Diencephalon (tissue), 2 donors: ENCODE data around the genes PRDX4 and PCYT1B.

GRCh38 chrX:21149113-21149312, 225.2 kb upstream of the CNKSR2 start:
- RAMPAGE, long total RNA = no peak

DNA sequence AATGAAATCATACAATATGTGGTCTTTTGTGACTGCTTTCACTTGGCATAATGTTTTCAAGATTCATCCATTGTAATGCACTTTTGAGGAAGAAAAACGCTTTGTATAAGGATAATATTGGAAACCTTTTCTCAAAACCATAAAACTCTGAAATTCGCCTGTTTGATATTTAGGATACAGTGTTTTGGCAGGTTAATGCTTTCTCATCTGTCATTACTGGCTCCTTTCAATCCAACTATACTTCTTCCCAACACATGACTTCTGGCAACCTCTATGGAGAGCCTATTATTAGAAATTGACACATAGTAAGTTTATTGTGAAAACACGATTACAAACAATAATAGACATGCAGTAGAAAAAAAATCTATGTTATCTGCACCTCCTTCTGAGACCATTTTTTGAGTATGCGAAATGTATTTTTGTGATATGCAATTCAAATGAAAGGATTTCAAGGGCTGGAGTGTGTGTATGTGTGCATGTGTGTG, 4.6 kb upstream of the KLHL34 start:
- RAMPAGE, long total RNA = no peak

GRCh38 chrX:21963746-21964210, 23.3 kb downstream of the SMS start:
- RAMPAGE, long total RNA = no peak

- RAMPAGE, long total RNA = no peak
Observed at GRCh38 chrX:23333879-23334616, 601 bp upstream of the PTCHD1 start.

DNA sequence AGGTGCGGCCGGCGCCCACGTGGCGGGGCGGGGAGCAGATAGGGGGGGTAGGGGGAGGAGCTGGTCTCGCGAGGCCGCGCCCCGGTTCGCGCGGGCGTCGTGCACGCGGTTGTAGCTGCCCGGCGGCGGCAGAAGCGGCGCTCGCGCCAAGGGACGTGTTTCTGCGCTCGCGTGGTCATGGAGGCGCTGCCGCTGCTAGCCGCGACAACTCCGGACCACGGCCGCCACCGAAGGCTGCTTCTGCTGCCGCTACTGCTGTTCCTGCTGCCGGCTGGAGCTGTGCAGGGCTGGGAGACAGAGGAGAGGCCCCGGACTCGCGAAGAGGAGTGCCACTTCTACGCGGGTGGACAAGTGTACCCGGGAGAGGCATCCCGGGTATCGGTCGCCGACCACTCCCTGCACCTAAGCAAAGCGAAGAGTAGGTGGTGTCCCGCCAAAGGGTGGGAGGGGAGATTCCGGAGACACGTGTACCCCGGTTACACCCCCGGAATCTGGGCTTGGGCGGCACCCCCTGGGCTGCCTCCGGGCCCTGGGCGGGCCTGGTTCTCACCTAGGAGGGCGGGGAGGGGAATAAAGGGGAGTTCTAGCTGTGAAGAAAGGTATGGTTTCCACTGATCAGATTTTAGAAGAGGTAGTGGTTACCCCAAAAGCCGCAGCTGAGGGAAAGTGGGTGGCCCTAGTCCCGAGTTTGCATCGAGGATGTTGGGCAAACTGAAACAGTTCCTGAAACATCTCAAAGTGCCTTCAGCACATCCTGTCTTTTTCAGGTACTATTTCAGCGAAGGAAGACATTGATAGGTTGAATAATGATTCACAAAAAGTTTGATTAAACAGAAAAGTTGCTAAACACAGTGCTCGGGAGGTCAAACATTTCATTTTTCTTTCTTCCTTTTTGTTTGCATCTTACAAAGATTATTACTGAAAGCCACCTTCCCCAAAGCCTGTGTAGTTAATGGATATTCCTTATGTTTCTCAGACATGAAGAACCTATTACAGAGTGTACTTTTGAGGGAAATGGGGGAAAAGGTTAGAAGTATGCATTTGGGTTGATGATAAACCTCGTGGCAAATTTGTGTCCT, at the start of gene PRDX4:
TSS of gene PRDX4 (plus strand) at position 100 of the 1,079 bp plus-strand sequence.
- RAMPAGE, long total RNA = start-site peak on the plus strand centred at position 130 of the sequence, 74 bp wide, 1,118 and 292 reads in 2 replicates

DNA sequence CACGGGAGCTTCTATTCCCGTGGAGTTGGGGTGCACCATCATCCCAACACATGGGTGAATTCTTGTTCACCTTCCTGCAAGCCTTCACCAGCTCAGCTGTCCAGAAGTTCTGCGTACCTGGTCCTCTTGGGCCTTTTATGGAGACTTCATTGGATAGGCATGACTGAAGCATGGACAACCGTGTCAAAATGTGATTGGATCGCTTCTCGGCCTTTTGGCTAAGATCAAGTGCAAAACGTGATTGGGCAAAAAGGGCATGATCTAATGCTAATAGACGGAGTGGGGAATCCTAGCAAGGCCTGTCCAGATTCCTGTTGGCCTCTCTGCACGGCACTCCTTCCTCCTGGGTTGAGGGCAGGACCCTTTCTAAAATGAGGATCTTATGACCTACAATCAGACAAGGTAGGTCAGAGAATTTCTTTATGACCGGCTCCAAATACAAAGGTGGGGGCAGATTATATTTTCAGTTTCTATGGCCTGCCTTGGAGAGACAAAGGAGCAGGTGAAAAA, 24.9 kb downstream of the PRDX4 start:
- RAMPAGE, long total RNA = no peak

DNA sequence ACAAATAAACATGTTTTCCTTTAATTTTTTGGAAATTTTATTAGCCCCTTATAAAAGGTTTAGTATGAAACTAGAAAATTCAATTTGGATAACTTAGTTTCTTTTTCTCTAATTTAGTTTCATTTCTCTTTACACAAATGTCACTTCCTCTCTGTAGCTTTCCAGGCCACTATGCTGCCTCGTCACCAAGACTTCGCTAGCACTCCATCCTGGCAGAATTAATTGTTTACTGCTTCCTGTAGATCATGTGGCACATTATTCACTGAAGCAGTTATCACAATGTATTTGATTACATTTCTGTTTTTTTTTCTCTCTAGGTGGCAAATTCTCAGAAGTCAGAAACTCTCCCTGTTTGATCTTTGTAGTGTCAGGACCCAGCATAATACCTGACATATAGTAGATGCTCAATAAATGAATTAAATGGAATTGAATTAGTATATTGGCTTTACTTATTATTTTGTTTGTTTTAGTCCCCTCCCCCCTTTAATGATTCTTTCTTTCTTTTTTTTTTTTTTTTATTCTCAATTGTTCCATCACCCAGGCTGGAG, 9.3 kb upstream of the SAT1 start:
- RAMPAGE, long total RNA = no peak

GRCh38 chrX:23803936-23804521, 21.1 kb downstream of the SAT1 start:
- RAMPAGE, long total RNA = no peak

- RAMPAGE, long total RNA = no peak
Observed at GRCh38 chrX:23805225-23805788, 22.3 kb downstream of the SAT1 start.

- RAMPAGE, long total RNA = no peak
Observed at GRCh38 chrX:24025215-24025398, 1.9 kb downstream of the KLHL15 start.

DNA sequence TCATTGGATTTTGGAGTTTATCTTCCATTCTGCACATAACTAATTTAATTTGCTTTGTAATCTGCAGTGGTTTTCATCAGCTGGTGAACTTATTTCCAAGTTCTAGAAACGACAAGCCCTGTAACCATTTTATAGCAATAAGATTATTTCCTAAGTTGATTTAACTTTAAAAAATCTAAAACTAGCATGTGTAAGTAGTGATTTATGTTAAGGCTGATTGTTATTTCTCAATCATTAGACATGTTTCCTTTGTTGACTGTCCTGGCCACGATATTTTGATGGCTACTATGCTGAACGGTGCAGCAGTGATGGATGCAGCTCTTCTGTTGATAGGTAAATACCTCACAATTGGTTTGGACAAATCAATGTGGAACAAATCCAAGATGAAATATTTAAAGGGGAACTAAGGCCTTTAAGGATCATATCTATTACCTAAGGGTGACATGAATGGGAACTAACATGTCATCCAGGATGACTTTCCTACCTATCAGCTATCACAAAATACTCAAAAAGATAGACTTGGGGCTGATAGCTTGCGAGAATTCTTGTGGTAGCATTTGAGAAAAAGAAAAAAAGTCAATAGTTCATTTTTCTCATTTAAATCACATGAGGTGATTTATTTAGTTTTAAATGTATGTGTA, 5.2 kb downstream of the EIF2S3 start:
- RAMPAGE, long total RNA = no peak

DNA sequence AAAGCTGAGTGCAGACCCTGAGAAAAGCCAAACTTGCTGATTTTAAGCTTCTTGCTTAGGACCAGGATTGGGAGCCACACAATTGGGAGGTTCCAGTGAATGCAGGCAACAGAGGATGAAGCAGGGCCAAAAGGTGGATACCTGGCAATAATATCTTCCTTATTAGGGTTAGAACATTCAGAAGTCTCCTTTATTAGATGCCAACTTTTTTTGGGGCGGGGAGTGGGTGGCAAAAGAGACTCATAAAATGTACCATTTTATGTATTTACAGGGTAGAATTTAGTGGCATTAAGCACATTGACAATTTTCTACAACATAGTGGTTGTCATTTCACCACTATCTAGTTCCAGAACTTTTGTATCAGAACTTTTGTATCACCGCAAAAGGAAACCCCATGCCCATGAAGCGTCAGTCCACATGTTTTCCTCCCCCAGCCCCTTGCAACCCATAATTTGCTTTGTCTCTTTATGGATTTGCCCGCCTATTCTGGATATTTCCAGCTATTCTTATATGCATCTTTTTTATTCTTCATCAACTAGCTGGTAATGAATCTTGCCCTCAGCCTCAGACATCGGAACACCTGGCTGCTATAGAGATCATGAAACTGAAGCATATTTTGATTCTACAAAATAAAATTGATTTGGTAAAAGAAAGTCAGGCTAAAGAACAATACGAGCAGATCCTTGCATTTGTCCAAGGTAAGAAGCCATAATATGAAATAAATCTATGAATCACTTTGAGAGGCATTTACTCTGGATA, 7.3 kb downstream of the EIF2S3 start:
- RAMPAGE, long total RNA = no peak

GRCh38 chrX:24150828-24152062, 1.7 kb downstream of the ZFX start:
- RAMPAGE, long total RNA = no peak

- RAMPAGE, long total RNA = no peak
Observed at GRCh38 chrX:24180914-24181586, 31.5 kb downstream of the ZFX start.

DNA sequence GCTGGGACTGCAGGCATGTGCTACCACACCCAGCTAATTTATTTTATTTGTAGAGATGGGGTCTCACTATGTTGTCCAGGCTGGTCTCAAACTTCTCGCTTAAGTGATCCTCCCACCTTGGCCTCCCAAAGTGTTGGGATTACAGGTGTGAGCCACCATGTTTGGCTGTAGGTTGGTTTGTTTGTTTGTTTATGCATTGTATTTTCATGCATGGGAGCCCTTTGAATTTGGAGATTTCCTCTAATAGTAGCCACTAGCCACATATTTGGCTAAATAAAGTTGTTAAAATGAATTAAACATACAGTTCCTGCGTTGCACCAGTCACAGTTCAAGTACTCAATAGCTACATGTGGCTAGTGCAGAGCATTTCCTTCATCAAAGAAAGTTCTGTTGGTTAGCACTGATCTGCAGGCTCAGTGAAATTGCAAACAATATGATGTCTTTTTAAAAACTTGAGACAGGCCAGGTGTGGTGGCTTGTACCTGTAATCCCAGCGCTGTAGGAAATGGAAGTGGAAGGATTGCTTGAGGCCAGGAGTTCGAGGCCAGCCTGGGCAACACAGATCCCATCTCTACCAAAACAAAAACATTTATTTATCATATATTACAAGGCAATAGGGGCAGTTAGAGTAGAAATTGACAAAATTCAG, 47.3 kb downstream of the ZFX start:
- RAMPAGE, long total RNA = no peak

- RAMPAGE, long total RNA = no peak
Observed at GRCh38 chrX:24231050-24231591, 81.6 kb downstream of the ZFX start.

DNA sequence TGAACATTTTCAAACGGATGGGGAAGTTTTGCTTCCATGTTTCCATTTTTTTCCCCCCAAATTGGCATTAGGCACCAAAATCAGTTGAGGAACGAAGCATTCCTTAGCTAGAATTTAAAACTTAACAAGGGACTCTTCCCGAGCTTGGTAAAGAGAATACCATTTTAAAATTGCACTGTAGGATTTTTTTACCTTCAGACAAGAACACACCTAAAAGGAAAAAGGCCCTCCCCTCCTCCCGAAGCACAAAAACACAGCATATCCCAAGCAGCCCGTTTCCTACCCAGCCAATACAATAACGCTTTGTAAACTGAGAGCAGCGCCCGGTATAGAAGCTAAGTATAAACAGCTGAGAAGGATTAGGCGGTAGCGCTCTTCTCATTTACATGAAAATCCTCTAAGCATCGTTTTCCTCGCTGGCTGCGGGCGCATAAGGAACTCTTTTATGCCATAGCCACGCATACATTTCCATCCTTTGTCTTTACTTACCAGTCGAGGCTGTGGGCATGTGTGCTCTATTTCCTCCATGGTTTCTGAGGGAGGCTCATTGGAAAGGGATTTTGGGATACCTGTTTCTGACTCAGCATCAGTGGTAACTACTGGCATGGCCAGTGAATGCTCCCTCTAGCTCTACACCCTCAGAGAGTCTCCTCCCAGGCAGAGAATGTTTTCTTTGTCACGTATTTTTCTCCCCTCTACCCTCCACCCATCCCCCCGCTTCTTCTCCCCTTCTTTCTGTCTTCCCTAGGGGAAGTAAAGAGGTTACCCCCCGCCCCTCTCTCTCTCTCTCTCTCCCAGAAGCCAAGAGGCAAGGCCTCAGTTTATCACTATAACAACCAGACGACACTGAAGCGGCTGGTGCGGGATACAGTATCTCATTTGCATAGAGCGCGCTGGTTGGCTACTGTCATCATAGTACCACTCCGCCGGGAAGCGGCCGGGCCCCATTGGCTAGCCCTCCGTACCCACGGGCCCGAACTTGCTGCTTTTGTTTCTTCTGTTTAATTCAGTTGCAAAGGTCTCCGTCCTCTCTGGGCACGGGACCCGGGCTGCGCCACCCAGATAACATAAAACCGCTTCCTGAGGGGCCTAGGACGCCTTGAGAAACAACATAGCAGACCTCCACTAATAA, at the start of gene PCYT1B:
TSS of gene PCYT1B (minus strand) at position 848 of the 1,132 bp plus-strand sequence.
- RAMPAGE, long total RNA = no peak

- RAMPAGE, long total RNA = no peak
Observed at GRCh38 chrX:24739255-24739635, 45.5 kb downstream of the POLA1 start.

DNA sequence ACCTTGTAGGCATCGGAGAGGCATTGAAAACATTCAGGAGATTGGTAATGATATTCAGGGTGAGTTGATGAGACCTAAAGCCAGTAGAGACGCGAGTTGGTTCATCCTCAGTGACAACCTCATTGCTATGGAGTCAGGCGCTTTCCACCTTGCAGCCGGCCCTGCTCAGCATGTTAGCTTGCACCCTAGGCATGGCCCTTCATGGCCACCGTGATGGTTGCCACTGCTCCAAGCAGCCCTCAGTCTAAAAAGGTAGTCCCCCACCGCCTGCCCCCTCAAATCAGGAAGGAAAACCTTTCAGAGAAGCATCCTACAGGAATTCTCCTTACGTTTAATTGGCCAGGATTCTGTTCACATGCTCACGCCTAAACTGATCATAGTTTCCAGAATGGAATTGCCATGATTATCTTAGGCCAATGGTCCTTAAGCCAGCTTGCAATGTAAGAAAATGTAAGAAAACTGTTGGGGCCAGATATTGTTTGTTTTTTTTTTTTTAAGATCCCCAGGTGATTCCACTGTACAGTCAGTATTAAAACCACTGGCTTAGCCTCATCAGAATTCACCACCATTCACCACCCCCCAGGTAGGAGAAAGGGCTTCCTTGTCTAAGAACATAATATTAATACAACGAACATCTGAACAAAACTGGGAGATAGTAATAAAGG, 114.4 kb downstream of the POLA1 start:
- RAMPAGE, long total RNA = no peak

- RAMPAGE, long total RNA = no peak
Observed at GRCh38 chrX:25017565-25018144, 1.9 kb upstream of the ARX start.